HTR-8/SVneo (cell line): ENCODE measurements around the genes PKD1, MLST8, DNASE1L2 and TEDC2.

- RRBS = no CpG with 5 or more reads among the region's 107 CpGs
Observed at GRCh38 chr16:2135608-2136593, at the start of gene PKD1. PKD1 (minus strand) TSS chr16:2135898.

- RRBS = 31% methylated on average over 9 of the region's 18 CpGs
Observed at GRCh38 chr16:2147895-2148347, 504 bp upstream of the RAB26 start.

GRCh38 chr16:2156478-2157051 lies 983 bp downstream of the TRAF7 start:
- RRBS = no CpG with 5 or more reads among the region's 13 CpGs

DNA sequence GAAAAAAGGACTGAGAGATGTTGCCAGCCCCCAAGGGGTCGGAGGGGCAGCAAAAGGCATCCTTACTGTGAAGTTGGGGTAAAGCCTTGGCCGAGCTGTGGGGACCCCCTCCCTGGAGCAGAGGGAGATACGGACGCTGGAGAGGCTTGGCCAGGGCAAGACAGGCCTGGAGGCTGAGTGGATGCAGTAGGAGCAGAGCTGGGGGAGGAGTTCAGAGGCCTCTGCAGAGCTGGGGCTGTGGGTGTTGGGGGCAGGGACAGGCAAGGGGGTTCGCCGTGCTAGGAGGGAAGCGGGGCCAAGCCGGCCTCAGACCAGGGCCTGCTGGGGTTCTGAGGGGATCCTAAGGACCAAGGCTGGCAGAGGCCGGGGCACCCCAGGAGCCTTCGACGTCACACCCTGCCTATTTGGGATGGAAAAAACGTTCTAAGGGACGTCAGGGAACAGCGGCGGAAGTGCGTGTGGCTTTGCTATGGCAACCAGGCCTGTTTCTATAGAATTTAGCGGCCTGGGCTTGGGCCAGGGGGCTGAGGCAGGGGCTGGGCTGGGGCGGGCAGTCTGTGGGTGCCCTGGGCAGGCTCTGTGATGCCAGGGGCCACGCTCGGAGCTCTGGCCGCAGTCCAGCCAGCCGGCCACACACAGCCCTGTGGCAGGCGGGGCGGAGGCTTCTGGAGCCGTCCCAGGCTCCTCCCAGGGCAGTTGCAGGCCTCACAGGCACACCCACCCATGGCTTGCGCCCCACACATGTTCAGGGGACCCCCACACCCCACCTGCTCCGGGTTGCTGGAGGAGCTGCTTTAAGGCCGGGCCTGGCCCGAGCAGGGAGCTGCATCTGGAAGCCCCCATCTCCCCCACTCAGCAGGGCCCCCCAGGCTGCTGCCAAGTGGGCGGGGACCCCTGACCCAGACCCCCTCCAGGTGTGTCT lies 3.7 kb downstream of the TRAF7 start:
- RRBS = no CpG with 5 or more reads among the region's 30 CpGs

- RRBS = 1% methylated on average over 24 of the region's 47 CpGs
Observed at GRCh38 chr16:2205057-2205537, at the start of gene MLST8. MLST8 (plus strand) TSS chr16:2205454.

GRCh38 chr16:2226248-2226954 lies 3.0 kb downstream of the E4F1 start:
- RRBS = no CpG with 5 or more reads among the region's 13 CpGs

- RRBS = no CpG with 5 or more reads among the region's 19 CpGs
Observed at GRCh38 chr16:2231024-2231636, 5.1 kb upstream of the DNASE1L2 start.

DNA sequence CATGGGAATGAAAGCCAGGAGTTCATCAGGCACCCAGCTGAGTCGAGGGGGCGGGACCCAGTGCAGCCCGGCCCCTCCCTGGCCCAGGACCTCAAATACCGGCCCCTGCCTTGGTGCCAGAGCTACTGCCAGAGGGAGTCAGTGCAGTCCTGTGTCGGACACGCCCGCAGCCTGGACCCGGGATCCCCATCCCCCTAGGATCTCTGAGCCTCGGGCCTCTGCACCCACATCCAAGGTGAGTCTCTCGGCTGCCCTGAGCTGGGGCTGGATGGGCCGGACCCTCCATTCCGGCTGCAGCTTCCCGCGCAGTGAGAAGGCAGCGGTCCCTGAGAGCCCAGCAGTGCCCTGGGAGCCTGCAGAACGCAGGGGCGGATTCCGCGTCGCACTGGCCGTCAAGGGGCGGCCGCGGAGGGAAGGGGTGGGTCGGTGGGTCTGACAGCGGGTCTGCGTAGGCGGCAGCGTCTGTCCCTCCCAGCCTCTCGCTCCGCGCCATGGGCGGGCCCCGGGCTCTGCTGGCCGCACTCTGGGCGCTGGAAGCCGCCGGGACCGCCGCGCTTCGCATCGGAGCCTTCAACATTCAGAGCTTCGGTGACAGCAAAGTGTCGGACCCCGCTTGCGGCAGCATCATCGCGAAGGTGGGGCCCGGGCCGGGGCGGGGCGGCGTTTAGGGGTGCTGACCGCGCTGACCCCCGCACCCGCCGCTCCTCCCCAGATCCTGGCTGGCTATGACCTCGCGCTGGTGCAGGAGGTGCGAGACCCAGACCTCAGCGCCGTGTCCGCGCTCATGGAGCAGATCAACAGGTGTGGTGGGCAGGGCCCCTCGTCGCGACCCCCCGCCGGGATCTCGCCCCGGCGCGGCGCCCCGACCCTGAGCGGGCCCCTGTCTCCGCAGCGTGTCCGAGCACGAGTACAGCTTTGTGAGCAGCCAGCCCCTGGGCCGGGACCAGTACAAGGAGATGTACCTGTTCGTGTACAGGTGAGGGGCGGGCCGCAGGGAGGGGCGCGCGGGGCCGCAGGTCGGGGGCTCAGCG lies at the start of gene DNASE1L2:
TSS of gene DNASE1L2 (plus strand) at position 119 of the 1,031 bp plus-strand sequence.
- RRBS = 95% methylated on average over 34 of the region's 92 CpGs

DNA sequence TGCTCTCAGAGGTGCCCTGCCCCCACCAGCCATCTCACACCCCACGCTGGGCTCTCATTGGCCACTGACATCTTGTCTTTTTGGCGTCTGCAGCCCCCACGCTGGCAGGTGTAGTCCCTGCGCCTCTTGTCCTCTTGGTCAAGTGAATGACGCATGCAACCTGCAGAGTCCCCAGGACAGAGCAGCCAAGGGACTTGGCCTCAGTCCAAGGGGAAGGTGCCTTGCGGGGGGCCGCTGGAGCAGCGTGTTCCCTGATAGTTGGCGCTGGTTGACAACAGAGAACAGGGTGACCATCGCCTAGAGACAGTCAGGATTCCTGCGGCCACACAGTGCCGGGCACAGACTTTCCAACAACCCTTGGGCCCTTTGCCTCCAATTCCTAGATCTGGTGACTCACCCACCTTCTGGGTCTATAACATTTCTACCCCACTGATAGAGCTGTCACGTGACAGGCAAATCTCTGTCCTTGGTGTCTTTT lies 12.1 kb upstream of the TEDC2 start:
- RRBS = no CpG with 5 or more reads among the region's 13 CpGs

DNA sequence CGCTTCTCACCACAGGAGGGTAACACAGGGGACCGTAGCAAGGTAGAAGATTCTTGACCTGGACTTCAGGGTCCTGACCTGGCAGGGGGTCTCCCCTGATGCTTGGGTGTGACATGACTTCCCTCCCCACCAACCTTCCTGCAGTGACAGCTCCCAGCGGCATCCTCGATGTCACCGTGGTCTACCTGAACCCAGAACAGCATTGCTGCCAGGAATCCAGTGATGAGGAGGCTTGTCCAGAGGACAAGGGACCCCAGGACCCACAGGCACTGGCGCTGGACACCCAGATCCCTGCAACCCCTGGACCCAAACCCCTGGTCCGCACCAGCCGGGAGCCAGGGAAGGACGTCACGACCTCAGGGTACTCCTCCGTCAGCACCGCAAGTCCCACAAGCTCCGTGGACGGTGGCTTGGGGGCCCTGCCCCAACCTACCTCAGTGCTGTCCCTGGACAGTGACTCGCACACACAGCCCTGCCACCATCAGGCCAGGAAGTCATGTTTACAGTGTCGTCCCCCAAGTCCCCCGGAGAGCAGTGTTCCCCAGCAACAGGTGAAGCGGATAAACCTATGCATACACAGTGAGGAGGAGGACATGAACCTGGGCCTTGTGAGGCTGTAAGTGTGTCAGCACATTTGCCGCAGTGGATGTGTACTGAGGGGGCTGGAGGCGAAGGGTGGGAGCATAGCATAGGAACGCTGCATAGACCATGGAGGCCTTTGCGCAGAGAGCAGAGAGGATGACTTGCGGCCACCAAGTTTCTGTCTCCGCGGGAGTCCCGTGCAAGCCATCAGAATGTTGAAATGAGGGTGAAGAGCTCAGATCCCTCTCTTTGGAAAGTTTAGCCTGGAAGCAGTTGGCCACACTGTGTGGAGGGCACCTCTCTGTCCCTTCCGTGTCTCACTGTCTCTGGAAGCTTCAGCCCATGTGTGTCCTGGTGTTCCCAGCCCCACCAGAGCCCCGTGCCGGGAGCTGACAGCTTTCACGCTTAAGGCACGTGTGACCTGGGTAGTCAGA lies 3.2 kb upstream of the TEDC2 start:
- RRBS = no CpG with 5 or more reads among the region's 31 CpGs

- RRBS = 3% methylated on average over 55 of the region's 84 CpGs
Observed at GRCh38 chr16:2459474-2460552, at the start of gene TEDC2. TEDC2 (plus strand) TSS chr16:2460109.

- RRBS = no CpG with 5 or more reads among the region's 11 CpGs
Observed at GRCh38 chr16:2757088-2757722, 4.8 kb downstream of the SRRM2 start.

- RRBS = 100% methylated on average over 2 of the region's 25 CpGs
Observed at GRCh38 chr16:2762337-2762812, 9.9 kb downstream of the SRRM2 start.

GRCh38 chr16:2766025-2766344 lies 11.1 kb downstream of the ELOB start:
- RRBS = 98% methylated on average over 17 of the region's 27 CpGs

DNA sequence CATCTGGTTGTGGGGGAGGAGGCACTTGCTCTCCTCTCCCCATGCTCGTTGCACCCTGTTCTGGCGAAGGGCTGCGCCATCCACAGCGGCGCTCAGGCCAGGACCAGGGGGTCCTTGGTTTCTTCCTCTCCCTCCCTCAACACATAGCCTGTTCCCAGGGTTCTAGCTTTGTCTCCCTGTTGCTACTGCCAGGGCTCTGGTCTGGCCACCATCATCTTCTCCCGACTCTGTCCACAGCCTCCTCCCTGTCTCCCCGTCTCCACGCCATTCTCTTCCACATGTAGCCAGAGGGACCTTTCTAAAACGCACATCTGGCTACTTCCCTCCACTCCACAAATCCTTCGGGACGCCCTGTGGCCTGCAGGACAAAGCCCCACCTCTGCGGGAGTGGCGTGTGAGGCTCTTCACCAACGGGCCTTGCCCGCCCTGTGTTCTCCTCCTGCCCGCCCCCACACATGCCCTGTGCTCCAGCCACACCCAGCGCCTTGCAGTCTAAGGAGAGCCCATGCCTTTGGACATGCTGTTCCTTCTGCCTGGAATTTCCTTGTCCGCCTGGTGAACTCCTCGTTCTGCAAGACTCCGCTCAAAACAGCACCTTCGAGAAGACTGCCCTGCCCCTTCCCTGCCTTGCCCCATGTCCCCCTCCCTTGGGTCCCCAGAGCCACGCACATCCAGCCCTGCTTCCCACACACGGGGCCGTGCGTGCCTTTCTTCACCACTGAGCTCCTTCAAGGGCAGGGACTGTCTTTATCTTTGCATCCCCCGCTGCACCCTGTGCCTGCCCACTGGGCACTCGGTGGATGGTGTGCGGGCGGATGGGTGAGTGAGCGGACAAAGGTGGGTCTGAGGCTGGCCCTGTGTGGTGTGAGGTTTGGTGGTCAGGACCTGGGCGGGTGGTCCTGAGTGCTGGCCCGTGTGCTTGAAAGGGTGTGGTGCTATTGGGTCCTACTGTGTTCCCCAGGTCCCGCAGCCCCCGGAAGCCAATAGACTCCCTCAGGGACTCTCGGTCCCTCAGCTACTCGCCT lies 7.4 kb downstream of the ELOB start:
- RRBS = no CpG with 5 or more reads among the region's 36 CpGs

GRCh38 chr16:2770416-2770918 lies 6.6 kb downstream of the ELOB start:
- RRBS = 98% methylated on average over 5 of the region's 17 CpGs

GRCh38 chr16:2842325-2842958 lies 12.3 kb downstream of the ZG16B start:
- RRBS = 91% methylated on average over 7 of the region's 37 CpGs

- RRBS = 64% methylated on average over 5 of the region's 21 CpGs
Observed at GRCh38 chr16:2858465-2859130, 628 bp upstream of the PRSS22 start.

DNA sequence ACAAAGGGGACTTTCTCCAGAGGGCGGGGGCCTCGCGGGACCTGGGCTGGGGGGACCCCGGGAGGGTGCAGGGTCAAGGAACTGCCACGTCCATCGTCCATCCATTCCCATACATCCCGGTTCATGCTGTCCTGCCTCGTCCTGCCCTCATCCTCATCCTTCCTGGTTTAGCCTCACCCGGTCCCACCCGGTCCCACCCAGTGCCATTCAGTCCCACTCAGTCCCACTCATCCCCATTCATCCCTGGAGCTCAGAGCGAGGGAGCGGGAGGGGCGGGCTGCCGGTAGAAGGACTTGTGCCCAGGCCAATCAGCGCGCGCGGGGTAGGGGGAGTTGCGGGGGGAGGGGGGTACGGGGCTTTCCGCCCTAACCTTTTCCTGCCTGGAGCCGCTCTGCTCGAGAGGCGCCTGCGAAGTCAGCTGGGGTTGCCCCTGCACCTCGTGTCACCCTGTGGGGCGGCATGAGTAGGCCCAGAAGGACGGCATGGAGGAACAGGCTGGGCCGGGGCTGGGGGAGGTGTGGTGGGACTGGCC lies 13.6 kb downstream of the FLYWCH1 start:
- RRBS = 97% methylated on average over 15 of the region's 29 CpGs

- RRBS = no CpG with 5 or more reads among the region's 28 CpGs
Observed at GRCh38 chr16:2981284-2981911, 1.2 kb upstream of the PKMYT1 start.